SJCRH30 (cell line): ENCODE results near the gene ABHD17B.

GRCh38 chr9:71744585-71745638 lies 23.4 kb downstream of the CEMIP2 start:
- RAMPAGE, long total RNA, result no peak

DNA sequence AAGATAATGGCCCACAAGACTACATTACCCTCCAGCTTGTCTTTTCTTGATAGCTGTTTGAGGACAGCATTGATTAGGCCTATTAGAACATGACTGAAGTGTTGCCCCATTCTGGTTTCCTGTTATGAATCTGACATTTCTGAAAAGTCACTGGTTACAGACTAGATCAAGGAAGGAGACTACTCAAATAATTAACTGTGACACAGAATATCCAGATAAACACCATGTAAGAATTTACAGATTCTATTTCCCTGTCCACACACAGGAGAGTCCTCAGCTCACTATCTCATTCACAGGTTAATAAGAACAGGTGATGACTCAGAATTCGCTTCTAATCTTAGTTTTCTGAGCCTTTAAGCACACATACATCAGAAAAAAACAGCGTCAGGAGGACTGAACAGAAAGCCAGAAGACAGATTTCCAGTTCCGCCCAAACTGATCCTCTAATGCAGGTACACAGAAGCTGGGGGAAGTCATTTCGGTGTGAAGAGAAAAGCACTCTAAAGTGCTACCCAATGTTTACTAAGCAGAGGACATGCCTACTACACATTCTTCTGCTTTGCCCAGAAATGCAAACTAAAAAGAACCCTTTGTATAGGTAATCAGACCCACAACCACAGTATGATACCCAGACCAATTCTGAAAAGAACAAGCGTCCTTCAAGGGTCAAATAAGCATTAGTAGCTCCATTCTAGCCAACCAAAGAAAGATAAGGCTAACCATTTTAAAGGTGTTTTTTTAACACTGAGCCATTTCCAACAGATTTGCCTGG lies 1.7 kb downstream of the CEMIP2 start:
- RAMPAGE, long total RNA, result no peak

- RAMPAGE, long total RNA, result no peak
These were observed 14.9 kb upstream of the CEMIP2 start for GRCh38 chr9:71783080-71783656.

DNA sequence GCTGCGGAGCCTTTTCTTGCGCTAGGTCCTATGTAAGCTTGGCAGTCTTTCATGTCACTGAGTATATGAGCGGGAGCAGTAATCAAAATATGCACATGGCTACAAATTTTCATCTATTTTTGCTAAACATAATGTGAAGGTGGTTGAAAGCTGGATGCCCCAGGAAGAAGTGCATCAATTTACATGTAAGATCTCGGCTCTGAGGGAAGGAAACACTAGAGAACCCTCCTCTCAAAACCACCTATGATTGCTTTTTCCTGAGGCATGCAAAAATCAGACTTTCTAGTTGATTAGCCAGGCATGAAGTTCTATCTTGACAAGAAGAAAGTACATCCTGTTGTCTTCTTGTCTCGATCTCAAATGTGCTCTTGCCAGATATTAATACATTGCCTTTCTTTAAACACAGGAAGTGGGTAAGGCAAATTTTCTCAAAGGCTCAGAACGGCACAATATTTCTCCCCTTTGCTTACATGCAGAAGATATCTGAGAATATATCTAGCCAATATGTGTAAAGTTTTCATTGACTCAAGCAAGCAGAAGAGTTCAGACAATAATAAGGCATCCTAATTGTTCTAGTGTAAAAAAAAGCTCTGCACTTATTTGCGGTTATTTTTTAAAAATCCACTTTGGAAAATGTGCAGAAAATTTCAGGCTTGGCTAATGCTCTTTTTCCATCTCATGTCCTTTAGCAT lies 27.1 kb upstream of the CEMIP2 start:
- RAMPAGE, long total RNA, result no peak

GRCh38 chr9:71806751-71807217 lies 38.5 kb upstream of the CEMIP2 start:
- RAMPAGE, long total RNA, result no peak

DNA sequence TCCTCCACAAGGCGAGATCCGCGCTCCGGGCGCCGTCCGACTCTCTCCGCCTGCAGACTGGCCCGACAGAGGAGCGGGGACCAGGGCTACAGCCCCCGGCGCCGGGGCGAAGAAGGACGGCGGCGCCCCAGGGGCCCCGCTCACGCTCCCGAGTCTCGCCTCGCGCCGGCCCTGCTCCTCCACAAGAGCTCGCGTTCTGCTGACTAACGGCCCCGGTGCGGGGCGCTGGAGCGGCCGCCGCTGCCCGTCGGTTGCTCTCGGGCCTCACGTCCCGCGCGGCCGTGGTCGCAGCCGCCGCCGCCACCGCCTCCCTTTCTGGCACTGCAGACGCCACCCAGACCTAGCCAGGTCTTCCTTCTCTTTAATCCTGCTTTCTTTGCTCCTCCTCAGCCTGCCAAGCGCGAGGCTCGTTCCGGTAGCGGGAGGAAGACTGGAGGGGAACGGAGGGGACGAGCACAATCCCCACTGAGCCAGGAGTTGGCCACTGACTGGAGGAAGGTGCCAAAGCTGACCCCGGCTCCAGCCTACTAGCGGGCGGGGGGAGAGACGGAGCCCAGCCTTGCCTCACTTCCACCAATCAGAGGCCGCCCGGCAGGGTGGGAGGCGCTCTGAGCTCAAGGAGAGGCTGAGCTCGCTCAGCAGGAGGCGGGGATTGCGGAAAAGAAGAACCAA lies at the start of gene ABHD17B:
Gene ABHD17B, minus strand, starts transcription at position 490 of the 672 bp plus-strand sequence.
- RAMPAGE, long total RNA, result no peak

- RAMPAGE, long total RNA, result no peak
These were observed 17.4 kb downstream of the C9orf57 start for GRCh38 chr9:72042994-72043483.

- RAMPAGE, long total RNA, result no peak
These were observed 21.4 kb upstream of the GDA start for GRCh38 chr9:72127892-72128201.

DNA sequence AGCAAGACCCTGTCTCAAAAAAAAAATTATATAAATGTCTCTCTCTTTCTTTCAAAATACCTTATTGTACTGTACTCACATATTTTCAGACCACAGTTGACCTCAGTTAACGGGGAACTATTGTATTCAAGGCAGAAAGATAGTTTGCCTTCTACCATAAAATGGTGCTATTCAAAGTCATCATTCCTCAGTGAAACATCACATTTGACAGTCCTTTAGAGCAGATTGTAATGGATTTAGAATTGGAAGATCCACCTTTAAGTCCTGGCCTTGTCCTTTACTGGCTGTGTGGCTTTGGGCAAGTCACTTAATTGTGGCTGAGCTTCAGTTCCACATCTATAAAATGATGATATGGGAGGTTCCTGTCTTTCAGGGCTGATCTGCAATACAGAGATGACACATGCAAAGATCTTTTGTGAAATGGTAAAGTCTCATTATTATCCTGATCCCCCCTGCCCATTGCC lies 58.4 kb downstream of the ZFAND5 start:
- RAMPAGE, long total RNA, result no peak

DNA sequence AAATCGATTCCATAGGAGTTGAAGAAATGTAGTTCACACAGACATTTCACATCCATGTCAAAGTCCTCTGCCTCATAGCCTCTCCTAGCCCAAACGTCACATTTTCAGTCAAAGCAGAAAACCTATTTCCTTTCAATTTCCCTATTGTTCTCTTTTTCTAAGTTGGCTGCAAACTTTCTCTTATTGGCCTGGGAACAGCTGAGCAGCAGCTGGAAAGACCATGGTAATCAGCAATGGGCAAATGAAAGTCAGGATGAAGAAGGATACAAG lies 3.8 kb downstream of the ALDH1A1 start:
- RAMPAGE, long total RNA, result no peak

DNA sequence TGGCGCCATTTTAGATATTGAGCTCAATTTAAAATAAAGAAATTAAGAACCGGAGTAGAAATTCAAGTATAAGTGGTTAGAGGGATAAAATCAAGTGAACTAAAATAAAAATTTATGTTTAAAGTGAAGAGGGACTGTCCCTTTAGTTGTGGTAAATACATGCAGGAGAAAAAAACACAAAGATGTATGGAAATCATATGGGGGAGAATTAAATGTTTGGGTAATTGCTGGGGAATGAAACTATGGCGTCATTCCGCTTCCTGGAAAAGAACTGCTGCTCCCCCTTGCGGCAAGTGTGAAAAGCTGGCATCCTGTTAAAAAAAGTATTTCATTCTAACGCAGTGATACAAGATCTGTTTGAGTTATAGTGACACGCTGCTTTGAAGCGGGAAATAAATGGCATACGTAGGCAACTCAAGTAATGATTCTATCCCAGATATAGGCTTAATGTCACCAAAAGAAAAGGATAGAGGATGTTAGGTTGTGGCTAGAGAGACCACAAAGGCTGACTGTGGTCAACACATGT lies 70.1 kb upstream of the ALDH1A1 start:
- RAMPAGE, long total RNA, result no peak

GRCh38 chr9:73152463-73152769 lies 751 bp downstream of the ANXA1 start:
- RAMPAGE, long total RNA, result no peak

DNA sequence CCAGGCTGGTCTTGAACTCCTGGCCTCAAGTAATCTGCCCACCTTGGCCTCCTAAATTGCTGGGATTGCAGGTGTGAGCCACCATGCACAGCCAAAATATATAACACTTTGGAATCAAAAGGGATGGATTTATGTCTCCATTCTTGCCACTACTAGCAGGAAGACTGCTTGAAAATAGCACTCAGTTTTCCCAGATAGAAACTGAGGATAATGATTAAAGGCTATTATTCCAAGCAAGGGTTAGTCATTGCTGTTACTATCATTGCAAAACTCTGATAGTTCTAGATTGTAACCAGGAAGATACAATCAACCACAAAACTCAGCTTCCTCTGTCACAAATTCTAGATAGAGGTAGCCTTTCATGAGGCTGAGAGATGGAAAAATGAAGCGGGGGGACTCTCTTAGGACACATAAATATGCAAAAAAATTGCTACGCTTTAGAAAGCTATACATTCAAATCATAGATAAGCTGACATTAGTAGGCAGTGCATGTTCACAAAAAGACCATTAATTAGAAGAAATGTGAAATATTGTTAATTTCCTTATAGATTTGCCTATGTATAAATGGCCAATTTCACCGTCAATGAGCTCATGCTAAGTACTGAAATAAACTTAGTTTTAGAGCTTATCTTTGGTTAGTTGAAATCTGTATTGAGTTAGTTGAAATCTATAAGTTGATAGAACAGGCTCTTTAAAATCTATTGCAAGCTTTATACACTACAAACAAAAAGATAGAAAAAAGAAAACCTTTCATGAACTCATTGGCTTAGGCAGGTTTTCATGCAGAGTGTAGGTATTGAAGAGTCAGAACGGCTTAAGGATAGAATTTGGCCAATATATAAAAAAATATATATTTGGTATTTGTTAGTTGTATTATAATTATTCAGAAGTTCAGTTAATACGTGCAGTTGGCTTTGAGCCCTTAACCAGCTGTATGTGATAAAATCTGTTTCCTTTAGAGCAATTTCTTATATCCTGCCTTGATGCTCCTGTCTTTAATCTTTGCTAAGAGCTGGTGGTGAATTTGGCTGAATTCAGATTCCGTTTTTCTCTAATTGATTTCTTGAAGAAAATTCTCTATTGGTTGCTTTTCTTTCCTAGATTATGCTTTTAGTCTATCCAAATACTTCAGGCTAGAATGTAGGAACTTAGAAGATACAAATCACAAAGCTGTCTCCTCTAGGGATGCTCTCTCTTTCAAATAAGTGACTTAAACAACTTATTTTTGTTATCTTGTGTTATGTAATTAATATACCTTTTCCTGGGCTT lies 3.4 kb downstream of the ANXA1 start:
- RAMPAGE, long total RNA, result no peak

DNA sequence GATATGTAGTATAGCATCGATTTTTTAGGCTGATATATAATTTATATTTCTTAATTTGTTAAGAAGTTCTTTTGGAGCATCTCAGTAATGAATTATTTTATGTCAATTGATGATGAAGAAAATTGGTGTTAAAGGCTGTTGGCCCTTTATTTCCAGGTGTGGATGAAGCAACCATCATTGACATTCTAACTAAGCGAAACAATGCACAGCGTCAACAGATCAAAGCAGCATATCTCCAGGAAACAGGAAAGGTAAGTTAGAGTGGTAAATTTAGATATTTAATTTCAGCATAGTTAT lies 7.5 kb downstream of the ANXA1 start:
- RAMPAGE, long total RNA, result no peak

DNA sequence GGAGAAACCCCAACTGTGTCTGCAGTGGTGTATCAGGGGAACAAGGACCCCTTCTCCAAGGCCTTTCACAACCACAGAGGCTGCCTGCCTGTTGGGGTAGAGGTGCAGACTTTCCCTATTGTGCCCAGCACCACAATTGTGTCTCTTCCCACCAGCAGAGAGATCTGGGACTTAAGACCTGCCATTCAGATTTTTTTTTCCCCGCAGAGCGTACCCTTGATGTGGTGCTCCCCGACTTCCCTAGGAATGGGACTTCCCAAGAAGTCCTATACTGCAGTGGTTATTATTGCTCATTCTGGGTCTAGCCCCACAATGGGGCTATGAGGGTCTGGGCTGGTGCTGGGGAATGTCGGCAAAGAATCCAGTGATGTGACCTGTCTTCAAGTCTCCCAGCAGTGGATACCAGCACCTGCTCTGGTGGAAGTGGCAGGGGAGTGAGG lies 250.0 kb downstream of the ANXA1 start:
- RAMPAGE, long total RNA, result no peak

- RAMPAGE, long total RNA, result no peak
These were observed 217.4 kb upstream of the RORB start for GRCh38 chr9:74279787-74280138.

GRCh38 chr9:75027220-75027993 lies 686 bp downstream of the CARNMT1 start:
- RAMPAGE, long total RNA, result no peak

DNA sequence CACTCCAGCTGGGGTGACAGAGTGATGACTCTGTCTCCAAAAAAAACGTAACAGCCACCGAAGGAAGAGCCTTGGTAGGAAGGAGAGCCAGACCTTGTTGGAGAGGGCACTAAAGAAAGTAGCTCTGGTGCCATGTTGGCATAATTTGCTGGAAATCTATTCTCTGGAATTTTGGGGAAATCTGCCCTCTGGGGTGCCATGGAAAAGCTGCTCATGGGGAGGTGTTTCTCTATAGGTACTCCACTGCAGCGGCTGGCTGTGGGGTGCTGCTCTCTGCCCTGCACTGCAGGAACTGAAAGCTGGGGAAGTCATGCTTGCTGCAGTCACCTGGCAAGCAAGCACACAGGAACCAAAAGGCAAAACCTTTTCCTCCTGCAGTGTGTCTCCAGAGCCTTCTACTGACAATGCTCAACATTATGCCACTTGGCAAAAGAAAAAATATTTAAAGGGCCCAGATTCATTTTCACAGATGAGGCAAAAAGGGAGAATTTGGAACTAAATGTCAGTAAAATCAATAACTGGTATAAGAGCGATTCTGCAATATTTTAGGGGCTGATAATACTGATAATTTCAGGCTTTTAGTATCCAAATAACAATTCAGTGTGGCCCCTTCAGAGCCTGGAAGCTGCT lies 25.8 kb upstream of the CARNMT1 start:
- RAMPAGE, long total RNA, result no peak

DNA sequence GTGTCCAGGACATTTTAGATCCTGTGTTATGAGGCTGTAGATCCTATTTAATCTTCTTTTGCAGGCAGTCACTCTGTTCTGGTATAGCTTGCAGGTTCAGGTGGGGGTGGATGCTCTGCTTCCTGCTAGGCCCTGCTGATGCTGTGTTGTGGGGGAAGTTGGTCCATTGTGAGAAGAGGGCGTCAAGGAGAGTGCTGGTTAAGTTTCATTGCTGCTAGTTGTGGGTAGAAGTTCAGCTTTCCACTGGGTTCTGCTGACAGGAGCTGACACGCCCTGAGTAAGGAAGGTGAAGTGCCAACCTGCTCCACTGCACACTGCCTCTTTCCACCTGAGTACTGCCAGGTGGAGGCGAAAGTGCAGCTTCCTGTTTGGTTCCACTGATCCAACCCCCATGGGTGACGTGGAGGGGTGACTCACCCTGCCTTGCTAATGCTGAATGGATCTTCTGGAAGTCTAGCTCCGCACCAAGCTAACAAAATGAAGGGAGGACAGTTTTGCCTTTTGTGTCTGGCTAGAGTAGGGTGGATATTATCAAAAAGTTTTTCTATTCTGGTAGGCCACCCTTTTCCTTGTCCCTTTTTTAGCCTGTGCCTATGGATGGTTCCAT lies 16.3 kb downstream of the NMRK1 start:
- RAMPAGE, long total RNA, result no peak

DNA sequence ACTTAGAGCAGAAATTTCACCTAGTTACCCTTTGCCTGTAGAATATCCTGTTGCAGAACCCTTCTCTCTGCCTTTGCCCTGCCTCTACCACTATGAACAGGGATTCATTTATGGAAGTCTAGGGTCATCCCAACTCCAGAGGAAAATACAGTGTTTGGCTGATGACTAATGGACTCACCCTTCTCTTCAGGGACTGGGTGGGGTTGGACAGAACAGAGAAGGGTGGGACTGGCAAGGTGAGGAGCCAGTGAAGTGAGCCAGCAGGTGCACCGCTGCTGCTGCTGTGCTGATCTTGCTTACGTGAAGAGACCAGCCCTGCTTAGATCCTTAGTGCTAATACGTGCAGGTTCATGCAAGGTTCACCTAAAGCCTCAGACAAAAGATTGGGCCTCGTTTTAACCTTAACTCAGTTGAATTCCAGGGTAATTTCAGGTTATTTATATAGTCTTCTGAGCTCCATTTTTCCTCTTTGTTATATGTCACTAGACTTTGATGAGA lies 22.9 kb downstream of the OSTF1 start:
- RAMPAGE, long total RNA, result no peak